ENCODE measurements around the gene NCF2.

- PRO-cap = no peak
- RAMPAGE, long total RNA, 4 experiments = no peak in any of the 4 experiments
Measured at GRCh38 chr1:183101791-183102219, 78.6 kb downstream of the LAMC1 start.

- PRO-cap = no peak
- RAMPAGE, long total RNA, 4 experiments = no peak in any of the 4 experiments
Measured at GRCh38 chr1:183139374-183140076, 46.5 kb upstream of the LAMC2 start.

DNA sequence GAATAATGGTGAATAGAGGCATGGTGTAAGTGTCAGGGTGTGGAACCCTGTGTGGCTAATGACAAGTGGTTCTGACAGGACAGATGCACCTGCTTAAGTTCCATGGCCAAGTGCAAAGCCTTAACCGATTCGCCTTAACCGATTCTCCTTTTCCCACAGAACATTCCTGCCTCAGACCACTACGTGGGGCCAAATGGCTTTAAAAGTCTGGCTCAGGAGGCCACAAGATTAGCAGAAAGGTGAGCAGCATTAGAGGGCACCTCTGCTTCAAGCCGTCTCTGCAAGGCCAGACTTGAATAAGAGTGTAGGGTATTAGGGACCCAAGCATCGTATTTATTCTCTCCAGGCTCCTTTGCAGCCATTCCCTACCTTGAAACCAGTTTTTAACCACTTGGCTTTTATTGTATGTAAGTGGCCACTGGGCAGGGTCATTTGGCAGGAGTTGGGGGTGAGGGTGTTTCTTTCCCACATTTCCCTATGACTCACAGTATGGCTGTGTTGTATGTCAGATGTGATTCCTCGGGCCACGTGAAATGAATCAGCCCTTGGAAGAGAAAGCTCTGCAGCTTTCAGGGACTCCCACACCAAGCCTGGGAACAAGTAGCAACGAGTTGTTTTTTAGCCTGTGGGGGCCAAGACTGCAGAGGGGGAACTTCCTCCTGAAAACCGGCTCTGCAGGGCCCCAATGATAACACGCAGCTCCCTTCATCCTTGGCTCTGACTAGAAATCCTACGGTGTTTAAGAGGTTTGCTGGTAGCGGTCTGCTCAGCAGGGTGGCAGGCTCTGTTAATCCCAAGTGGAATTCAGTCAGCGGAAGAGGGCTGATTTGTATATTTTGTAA, 48.4 kb downstream of the LAMC2 start:
- PRO-cap = unidirectional peak, plus-strand start at position 582 of the sequence; unidirectional peak, plus-strand start at position 626 of the sequence
- RAMPAGE, long total RNA, 4 experiments = no peak in any of the 4 experiments

DNA sequence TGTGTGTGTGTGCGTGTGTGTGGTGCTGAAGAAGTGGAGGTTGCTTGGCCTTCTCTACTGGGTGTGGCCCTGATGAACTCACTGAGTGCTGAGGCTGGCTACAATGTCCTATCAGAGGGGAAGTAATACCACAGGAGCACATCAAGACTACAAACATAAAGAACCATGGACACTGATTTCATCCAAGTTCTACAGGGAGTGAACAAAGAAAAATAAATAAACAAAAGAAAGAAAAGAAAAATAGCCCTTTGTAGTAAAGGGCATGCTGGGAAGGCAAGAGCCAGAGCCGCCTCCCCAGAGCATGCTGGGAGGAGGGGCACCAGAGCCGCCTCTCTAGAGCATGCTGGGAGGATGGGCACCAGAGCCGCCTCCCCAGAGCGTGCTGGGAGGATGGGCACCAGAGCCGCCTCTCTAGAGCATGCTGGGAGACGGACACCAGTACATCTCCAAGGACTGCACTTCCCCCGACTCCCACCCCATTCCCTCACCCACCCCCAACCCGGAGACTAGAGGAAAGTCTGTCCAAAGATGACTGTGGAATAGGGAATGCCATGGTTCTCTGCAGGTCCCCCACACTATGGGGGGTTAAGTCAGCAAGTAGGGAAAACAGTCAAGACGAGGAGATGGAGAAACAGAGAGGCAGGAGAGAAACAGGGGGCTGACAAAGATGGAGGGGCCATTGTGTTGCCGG, 66.0 kb downstream of the LAMC2 start:
- PRO-cap = no peak
- RAMPAGE, long total RNA, 4 experiments = no peak in any of the 4 experiments

- PRO-cap = no peak
- RAMPAGE, long total RNA, 4 experiments = no peak in any of the 4 experiments
Measured at GRCh38 chr1:183291686-183292326, 105.7 kb downstream of the LAMC2 start.

GRCh38 chr1:183370417-183370725, 47.8 kb downstream of the NMNAT2 start:
- PRO-cap = no peak
- RAMPAGE, long total RNA, 4 experiments = no peak in any of the 4 experiments

DNA sequence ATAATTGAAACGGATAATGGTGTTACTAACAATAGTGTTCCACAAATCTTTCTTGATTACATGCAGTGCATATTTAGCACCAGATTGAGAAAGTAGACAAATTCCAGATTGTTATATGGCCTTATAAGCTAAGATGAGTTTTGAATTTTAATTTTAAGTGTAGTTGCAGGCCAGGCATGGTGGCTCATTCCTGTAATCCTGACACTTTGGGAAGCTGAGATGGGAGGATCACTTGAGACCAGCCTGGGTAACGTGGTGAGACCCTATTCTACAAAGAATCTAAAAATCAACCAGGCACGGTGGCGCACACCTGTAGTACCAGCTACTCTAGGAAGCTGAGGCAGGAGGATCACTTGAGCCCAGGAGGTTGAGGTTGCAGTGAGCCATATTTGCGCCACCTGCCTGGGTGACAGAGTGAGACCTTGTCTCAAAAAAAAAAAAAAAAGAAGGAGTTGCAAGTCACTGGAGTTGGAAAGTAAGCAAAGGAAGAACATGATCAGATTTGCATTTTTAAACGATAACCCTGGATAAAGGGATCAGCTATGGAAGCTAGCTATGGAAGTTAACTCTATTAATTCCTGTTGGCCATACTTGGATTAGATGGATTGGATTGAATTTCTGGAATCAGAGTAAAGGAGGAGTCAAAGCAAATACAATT, 49.3 kb downstream of the SMG7 start:
- PRO-cap = no peak
- RAMPAGE, long total RNA, 4 experiments = no peak in any of the 4 experiments

DNA sequence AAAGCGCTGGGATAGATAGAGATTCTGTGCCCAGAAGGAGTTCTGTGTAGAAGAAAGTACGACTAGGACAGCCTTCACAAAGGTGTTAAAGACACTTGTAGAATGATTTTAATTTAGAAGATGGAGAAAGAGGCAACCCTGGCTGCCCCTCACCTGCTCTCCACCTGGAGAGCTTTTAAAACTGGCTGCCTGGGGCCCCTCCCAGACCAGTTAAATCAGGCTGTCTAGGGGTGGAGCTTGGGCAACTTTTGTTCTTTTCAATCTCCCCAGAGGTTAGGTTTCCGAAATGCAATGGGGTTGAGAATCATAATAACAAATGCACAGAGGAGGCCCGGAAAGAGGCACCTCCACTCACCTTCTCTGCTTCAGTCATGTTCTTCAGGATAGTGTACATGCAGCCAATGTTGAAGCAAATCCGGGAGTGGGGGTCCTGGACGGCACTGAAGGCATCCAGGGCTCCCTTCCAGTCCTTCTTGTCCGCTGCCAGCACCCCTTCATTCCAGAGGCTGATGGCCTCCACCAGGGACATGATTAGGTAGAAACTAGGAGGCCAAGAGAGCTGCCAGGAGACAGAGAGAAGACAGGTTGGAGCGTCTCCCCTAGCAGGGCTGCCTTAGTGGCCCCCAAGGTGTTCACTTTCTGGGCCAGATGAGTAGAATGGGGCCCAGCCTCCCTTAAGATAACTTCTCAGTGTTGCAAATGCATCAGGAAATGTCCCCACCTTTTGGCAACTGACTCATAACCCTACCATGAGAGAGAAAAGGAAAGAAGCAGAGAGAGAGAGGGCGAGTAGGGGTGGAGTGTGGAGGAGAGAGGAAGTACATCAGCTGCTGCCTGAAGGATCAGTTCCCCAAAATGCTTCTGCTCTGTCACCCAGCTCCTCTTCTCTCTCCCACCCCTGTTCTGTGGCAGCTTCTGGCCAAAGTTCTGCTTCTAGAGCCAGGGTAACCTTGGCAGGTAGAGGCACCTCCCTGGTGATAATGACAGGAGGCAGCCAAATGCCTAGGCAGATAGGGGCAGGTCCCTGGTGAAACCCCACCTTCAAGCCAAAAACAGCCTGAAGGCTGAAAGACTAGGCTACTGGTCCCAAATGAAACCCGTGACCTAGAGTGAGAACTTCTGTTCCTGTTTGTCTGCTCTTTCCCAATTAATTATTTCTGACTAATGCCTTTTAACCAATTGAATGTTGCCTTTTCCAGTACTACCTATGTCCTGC, at the start of gene NCF2:
Gene NCF2 (minus strand): TSS at position 659 of the 1,216 bp plus-strand sequence.
- PRO-cap = no peak
- RAMPAGE, long total RNA, 4 experiments = start-site peak on the minus strand in 4 of 4 experiments, centred at positions 606 to 946 of the sequence, 39 to 183 reads per replicate

DNA sequence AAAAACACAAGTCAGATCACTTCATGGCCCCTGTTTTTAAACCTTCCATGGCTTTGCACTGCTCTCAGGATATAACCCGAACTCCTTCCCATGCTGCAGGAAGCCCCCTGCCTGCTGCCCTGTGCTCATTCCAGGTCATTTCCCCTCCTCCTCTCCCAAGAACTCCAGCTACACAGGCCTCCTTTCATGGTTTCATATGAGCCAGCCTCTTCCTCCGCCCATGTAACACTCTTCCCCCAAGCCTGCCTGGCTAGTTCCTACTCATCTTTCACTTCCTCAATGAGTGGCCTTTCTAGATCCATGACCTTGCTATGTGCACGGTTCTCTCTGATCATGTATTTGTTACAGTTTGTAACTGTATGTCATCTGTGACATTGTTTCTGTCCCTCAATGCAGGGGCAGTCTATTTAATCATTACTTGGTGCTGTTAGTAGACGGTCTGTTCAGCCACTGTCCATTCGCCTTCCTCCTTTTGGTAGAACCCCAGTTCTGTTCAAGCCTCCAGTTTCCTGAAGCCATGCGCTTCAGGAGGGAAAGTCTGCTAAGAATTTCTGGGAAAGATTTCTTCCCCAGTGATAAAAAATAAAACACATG, 3.2 kb upstream of the NCF2 start:
- PRO-cap = no peak
- RAMPAGE, long total RNA, 4 experiments = no peak in any of the 4 experiments

- PRO-cap = no peak
- RAMPAGE, long total RNA, 4 experiments = no peak in any of the 4 experiments
Measured at GRCh38 chr1:183719241-183719769, 66.2 kb upstream of the APOBEC4 start.

DNA sequence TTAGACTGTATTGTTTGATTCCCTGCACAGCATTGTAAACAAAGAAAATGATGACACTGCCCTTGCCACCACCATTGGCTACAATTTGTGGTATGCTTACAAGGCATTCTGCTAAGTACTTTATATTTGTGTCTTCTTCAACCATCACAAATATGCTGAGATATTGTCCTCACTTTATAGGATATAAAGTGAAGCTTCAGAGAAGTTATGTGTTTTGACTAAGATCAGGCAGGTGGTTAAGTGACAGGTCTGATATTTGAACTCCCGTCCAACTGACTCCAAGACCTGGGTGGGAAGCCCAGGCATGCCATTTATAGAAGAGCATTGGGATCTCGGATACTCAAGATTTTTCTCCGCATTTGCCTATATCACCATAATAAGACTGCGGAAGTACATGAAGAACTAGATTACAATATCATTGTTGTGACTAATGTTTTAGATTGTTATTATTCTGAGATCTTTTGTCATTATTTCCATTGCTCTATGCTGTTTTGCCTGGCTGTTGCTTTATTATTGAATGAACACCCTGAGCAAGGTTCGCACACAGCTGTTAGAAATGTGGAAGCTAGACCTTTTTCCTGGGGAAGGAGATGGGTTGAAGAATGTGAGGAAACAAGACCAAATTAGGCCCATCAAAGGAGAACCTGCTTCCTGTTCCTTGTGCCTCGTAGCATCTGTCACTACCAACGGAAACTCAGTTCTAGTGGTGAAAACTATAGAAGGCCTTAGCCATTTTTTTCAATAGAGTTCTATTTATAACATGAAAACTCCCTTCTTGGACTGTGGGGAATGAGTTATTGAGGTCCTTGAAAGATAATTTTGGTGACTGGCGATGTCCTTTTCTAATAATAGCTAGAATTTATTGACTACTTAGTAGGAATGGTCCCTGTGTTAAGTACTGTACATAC, 68.6 kb downstream of the RGL1 start:
- PRO-cap = no peak
- RAMPAGE, long total RNA, 4 experiments = no peak in any of the 4 experiments

DNA sequence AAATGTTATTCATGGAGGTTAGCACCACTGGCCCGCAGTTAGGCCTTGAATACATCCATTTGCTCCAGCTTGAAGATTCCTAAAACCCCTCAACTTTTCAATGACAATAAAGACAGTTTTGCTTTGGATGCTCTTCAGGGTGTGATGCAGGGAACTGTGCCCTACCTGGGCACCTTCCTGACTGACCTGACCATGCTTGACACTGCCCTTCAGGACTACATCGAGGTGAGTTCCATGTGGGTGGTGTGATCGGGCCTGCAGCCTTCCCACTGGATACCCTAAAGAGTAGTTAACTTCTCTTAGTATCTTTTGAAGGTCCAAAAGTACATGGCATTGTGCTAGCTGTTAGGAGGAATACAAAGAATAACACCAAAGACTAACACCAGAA, 95.1 kb downstream of the RGL1 start:
- PRO-cap = no peak
- RAMPAGE, long total RNA, 4 experiments = start-site peak on the plus strand in 1 of 4 experiments, centred at position 163 of the sequence, 30 reads per replicate

- PRO-cap = no peak
- RAMPAGE, long total RNA, 4 experiments = no peak in any of the 4 experiments
Measured at GRCh38 chr1:183995275-183995676, 42.3 kb downstream of the COLGALT2 start.

GRCh38 chr1:184050895-184051150, 707 bp upstream of the TSEN15 start:
- PRO-cap = no peak
- RAMPAGE, long total RNA, 4 experiments = no peak in any of the 4 experiments

- PRO-cap = no peak
- RAMPAGE, long total RNA, 4 experiments = no peak in any of the 4 experiments
Measured at GRCh38 chr1:184143606-184144005, 92.1 kb downstream of the TSEN15 start.

- PRO-cap = no peak
- RAMPAGE, long total RNA, 4 experiments = start-site peak on the plus strand in 1 of 4 experiments, at chr1:184434481-184434666 at its widest, 14 reads per replicate
Measured at GRCh38 chr1:184434236-184434966, 47.6 kb downstream of the C1orf21 start.

DNA sequence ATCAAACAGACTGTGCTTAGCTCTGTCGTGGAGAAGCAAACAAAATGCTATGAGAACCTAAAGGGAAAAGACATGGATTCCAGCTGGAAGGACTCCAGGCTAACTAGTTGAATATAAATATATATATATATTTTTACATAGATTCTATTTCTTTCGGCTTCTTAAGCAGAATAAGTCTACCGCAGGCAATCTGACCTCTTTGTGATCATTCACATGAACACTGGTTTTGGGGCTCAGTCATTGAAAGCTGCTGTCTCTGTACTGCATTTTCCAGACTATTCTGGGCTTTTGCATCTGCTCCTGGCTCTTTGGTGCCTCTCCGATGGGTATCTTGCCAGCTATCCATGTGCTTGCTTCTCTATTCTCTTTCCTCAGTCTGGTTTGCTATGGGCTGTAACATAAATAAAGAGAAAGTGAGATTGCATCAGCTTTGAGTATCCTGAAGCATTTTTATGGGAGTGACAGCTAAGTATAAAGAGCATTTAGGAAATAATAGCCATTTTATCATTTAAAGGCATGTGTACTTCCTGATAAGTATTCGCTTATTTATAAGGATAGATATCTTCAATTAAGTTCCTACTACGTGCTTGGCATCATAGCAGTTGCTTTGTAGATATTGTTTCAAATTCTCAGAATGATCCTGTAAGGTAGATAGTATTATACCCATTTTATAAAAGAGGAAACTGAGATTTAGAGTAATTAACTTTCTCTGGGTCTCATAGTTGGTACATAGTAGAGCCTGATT, 70.7 kb downstream of the C1orf21 start:
- PRO-cap = no peak
- RAMPAGE, long total RNA, 4 experiments = no peak in any of the 4 experiments

GRCh38 chr1:184560959-184561392, 174.1 kb downstream of the C1orf21 start:
- PRO-cap = no peak
- RAMPAGE, long total RNA, 4 experiments = no peak in any of the 4 experiments

- PRO-cap = no peak
- RAMPAGE, long total RNA, 4 experiments = no peak in any of the 4 experiments
Measured at GRCh38 chr1:184574495-184575205, 180.0 kb downstream of the EDEM3 start.

GRCh38 chr1:184753636-184754484, 798 bp downstream of the EDEM3 start:
- PRO-cap = unidirectional peak, plus-strand start at chr1:184754102
- RAMPAGE, long total RNA, 4 experiments = start-site peak on the minus strand in 2 of 4 experiments, at chr1:184754180-184754302 at its widest, 12 to 18 reads per replicate

Measured in suprapubic skin (tissue), 4 donors.